A375 (cell line): ENCODE data around the gene CPXCR1.

GRCh38 chrX:78109507-78110142 is 5.6 kb downstream of the PGK1 start:
- RAMPAGE, long total RNA = no peak

- RAMPAGE, long total RNA = no peak
Measured at GRCh38 chrX:80810483-80810920, 825 bp upstream of the BRWD3 start.

DNA sequence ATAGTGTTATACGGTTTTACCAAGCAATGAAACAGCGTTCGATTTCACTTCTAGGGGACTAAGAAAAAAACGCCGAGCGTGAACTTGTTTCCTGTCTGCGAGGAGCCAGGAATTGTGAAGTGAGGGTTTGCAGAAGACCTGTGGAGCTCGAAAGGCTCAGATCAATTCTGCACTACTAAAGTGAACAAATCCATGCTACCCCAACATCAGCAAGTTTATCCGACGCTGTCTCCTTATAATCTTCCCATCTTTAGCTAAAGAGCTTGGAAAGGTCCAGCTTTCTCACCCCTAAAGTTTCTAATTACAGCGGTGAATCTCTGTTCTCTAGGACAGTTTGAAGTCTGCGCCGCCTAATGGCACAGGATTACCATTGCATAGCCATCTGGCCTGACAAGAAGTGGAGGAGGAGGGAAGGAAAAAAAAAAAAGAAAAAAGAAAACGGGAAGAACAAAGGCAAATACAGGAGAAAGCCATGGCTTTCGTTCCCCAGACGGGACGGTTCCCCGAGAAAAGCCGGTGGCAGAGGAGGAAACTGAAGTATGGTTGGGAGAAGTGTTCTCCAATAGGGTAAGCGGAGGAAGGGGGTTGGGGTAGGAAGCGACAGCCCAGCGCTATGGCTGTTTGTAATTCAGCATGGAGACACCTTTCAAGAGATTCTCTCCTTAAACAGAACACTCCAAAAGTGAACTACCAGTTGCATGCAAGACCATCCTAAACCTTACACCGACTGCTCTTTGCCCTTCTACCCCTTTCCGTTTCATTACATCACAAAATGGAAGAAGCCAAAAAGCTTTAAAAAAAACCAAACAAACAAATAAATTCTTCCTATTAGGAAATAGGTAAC is 80.8 kb downstream of the HMGN5 start:
- RAMPAGE, long total RNA = no peak

DNA sequence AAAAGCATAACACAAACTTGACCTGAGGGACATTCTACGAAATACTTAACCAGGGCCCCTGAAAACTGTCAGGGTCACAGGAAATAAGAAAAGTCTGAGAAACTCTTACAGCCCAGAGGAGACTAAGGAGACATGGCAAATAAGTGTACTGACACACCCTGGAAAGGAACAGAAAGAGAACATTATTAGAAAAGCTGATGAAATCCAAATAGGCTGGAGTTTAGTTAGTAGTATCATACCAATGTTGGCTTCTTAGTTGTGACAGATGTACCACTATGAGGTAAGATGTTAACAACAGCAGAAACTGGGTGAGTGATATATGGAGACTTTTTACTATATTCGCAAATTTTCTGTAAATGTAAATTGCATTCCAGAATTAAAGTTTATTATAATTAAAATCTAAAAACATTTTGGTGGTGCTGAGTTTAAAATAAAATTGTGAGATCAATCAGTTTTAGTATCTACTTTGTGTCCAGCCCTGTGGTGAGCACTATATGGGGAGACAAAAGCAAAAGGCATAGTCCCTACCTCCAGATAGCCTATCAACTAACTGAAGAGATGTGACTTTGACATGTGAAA is 60.6 kb downstream of the SH3BGRL start:
- RAMPAGE, long total RNA = no peak

DNA sequence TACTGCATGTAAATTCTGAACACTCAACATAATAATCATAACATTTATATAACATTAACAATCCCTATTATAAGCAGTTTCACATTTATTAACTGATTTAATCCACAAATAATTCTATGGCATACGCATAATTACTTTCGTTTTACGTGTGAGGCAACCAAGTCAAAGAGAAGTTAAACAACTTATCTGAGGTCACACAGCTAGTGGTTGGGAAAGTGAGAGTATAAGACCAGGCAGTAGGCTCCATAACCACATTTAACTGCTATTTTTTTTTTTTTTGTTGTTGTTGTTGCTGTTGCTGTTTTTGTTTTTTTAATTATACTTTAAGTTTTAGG is 972.7 kb upstream of the POU3F4 start:
- RAMPAGE, long total RNA = no peak

DNA sequence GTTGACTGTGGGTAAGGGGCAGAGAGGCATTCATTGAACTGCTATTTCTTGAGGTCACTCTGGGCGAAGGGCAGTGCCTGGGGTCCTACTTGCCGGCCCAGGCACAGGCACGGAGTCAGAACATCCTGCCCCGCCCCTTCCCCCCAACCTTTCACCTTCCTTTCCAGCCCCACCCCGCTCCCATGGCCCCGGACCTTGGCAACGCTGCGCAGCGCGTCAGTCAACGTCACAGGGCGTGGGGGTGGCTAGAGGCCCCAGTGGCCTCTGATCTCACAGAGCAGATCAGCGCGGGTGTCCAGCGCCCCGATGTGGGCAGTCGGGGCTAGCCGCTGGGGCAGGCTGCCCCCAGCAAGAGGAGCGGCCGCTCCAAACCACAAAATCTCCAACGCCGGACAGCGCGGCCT is 69.8 kb upstream of the APOOL start:
- RAMPAGE, long total RNA = no peak

- RAMPAGE, long total RNA = no peak
Measured at GRCh38 chrX:86001982-86002584, 45.3 kb downstream of the CHM start.

- RAMPAGE, long total RNA = no peak
Measured at GRCh38 chrX:88604661-88605268, 142.3 kb upstream of the CPXCR1 start.

GRCh38 chrX:88746995-88747621 is at the start of gene CPXCR1:
CPXCR1 (plus strand) TSS chrX:88747225.
- RAMPAGE, long total RNA = no peak

- RAMPAGE, long total RNA = no peak
Measured at GRCh38 chrX:92114255-92114542, 335.0 kb downstream of the PCDH11X start.

DNA sequence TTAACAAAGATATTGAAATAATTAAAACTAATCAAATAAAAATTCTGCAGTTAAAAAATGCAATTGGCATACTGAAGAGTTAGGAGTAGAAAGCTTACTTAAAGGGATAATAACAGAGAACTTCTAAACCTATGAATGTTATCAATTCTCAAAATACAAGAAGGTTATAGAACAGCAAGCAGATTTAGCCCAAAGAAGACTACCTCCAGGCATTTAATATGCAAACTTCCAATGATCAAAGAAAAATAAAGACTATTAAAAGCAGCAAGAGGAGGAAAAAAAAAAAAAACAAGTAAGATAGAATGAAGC is 506.0 kb downstream of the NAP1L3 start:
- RAMPAGE, long total RNA = no peak

DNA sequence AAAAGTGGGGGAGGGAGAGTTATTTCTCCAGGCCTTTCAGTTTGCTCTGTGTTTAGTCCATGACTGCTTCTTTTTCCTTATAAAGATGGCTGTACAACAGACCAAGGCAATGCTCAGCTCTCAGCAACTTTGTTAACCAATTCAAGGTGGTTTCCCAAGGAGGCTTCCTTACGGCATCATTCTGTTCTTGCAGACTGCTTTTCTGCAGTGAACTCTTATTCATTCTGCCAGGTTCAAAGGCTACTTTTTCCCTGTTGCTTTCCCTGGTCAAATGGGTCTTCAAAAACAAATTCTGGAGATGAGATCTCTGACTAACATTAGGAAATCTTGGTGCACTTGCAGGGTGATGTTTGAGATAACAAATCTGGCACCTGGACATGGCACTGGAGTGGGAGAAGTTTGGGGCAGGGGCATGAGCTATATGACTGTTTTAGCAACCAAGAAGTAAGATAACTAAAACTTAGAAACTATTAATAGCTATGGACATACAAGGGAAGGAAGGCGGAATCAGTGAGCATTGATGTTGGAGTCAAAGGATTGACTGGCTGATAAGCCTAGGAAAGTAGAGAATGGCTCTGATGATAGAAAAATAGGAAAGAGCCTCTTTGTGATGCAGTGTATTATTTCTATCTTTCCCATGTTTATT is 129.8 kb downstream of the RPA4 start:
- RAMPAGE, long total RNA = no peak

GRCh38 chrX:97563381-97563961 is 679.8 kb downstream of the RPA4 start:
- RAMPAGE, long total RNA = no peak

DNA sequence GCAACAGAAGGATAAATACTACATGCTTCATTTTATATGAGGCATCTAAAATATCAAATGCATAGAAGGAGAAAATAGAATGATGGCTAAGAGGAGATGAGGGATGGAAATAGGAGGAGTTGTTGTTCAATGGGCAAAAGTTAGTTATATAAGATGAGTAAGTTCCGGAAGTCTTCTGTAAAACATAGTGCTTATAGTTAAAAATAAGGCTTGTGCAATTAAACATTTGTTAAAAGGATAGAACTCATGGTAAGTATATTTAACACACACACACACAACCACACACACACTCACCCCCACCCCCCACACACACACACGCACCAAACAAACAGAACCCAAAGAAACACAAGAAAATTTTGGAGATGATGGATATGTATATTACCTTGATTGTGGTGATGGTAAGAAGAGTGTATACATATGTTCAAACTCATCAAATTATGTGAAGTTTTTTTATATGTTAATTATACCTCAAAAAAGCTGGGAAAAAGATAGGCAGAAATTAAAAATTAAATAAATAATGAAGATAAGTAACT is 1343.4 kb downstream of the PCDH19 start:
- RAMPAGE, long total RNA = no peak

GRCh38 chrX:100476489-100476690 is 66.3 kb upstream of the PCDH19 start:
- RAMPAGE, long total RNA = no peak

- RAMPAGE, long total RNA = no peak
Measured at GRCh38 chrX:100632355-100632637, 4.3 kb downstream of the TSPAN6 start.

DNA sequence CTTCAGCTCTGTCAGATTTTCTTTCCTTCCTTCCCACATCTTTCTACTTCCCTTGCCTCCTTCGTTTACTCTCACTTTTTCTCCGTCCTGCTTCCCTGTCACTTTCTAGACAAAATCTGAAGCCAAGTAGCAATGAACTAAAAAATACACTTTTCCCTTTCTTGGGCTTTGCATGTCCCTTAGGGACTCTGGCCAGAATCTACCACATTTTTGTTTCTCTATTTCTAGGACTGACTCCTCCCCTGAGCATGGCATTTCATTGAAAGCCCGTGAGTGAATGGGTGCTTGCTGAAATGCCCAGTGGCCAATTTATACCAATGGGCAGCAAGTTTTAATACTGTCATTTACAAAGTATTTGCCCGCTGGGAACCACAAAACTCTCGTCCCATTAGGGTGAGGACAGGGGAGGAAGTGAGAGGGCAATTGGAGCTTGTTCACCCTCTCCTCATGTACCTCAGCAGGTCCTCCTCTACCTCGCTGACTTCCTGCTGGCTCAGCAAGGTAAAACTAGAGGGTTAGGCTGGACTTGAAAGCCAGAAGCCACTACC is 1.0 kb downstream of the SRPX2 start:
- RAMPAGE, long total RNA = no peak

- RAMPAGE, long total RNA = no peak
Measured at GRCh38 chrX:100648804-100649023, 4.7 kb downstream of the SRPX2 start.

- RAMPAGE, long total RNA = no peak
Measured at GRCh38 chrX:100658822-100659626, 15.0 kb downstream of the SRPX2 start.

DNA sequence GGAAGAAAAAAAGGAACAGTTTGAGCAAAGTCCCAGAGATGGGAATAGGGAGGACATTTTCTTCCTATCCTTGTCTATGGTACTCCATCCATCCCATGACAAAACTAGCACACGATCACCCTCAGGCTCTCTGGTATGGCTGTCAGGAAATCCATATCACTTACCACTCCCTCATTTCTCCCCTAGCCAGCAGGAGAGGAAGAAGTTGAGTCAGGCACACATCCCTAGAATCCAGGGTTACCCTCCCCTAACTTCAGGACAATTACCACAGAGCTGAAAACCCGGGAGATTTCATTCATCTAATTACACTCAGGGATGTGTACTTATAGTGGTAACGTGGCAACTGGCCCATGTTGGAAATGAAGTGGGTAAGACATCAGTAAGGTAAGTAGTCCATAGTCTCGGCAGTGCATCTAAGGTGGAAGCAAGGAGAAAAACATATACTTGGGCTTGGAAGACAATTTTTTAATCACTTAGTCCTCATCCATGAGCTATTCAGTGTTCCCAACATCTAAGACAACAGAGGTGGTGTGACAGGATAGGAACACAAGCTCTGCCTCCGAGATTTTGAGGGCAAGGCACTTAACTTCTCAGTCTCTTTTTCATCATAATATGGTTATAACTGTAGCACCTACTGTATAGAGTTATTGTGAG is 1.9 kb downstream of the SYTL4 start:
- RAMPAGE, long total RNA = no peak